Heart right ventricle (tissue), 2 donors: ENCODE results near the genes CCDC34, METTL15 and DNAJC24.

DNA sequence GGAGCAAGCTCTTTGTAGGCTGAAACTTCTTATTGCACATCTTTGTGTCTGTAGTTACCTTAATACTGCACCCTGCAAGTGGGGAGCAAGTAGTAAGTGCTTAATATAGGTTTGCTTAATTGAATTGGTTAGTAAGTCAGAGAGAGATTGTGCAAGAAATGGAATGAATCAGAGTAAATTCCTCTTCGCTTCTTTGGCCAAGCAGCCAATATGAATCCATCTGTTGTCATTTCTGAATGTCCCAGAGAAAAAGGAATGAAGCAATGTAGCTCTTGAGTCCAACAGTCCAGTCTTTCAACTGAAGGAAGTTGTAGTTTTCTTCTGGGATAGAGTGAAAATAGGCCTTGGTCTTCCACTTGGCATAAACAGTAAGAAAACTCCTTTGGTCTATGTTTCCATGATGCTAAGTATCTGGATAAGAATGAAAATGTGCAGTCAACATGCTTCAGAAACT lies 1.9 kb upstream of the FIBIN start:
- PRO-cap, 2 experiments = peak in 1 of 2 experiments; most common plus-strand start position 275 of the sequence (in 1); most common minus-strand start position 80 of the sequence (in 1)

DNA sequence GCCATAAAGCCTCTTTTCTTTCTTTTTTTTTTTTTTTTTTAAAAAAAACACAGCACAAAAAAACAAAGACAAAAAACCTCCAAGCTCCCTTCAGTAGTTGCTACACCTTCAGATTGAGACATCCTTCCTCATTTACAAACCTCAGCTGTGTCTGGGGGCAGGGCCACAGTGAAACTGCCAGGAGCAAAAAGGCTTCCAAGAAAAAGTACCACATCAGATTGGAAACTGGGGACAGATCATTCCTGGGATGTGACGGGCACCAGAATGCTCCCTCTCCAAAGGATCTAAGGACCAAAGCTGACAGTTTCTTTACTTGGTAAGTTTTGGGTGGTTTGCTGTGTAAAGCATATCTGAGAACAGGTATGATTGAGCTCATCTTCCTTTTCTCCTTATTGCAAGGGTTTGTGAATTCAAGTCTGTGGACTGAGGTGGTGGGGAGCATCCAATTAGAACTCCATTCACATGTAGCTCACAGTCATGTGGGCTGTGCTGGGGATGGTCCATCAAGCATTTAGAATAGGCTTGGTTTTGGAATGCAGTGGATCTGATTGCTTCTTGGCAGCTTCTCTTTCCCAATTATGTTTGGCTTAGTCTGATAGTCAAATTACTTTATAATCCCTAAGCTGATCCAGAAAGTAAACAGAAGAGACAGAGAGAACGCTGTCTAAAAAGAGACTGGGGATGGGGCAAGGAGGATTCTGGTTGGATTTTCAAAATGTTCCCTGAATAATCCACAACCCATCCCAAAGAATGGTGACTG lies 728 bp downstream of the BBOX1 start:
- PRO-cap, 2 experiments = no peak in any of the 2 experiments

GRCh38 chr11:27201783-27202459 lies 161.1 kb downstream of the CCDC34 start:
- PRO-cap, 2 experiments = no peak in any of the 2 experiments

- PRO-cap, 2 experiments = no peak in any of the 2 experiments
Observed at GRCh38 chr11:27341382-27341660, 21.7 kb downstream of the CCDC34 start.

DNA sequence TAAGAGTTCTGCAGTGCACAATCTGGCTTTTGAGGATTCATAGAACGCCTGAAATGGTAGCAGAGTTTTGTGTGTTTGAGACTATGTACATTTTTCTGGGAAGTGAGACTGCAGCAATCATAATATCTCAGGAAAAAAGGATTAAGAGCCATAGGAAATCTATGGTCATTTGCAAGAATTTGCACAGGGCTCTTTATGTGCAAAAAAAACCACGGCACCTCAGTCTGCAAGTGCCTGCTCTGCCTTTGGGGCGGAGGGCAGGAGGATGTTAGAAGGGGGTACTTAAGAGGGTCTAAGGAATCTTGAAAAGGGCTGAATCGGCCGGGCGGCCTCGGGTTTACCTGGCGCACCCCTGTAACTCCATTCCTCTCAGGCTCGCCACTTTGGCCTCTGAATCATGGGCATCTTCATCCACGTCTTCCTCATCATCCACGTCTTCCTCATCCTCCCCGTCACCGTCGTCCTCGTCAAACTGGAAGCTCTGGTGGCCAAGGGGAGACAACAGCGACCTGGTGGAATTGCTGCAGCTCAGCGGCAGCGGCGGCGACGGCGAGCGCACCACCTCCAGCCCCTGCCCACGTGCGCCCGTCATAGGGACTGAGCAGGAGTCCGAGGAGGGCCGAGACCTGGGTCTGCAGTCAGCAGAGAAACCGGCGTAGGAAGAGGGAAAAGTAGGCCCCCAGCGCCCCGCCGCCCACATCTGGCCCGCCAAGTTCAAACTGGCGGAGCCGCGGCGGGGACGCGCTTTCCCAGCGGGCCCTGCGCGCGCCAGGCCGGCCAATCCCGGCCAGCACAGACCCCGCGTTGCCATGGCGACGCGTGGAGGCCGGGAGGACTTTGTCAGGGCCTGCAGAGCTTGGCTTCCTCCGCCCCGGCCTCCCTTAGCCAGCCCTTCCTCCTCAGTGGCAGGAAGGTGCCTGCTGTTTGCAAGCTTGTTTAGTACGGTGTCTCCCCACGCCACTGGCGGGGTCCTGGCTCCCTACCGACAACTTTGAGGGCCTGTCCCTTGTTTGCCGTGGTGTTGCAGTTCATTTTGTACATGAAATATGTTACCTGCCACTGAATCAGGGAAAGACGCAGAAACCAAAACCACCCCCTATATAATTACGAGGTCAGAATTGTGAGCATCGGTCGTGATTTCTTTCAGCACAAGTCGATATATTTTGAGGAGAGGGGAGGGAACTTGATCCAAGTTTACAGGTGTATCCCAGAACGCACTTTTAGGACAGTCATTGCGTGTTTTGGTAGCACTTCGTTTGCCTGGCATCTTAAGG lies at the start of gene CCDC34:
Gene CCDC34 (minus strand): TSS at position 721 of the 1,274 bp plus-strand sequence.
- PRO-cap, 2 experiments = peak in 2 of 2 experiments; most common plus-strand start position 902 of the sequence (in 2); most common minus-strand start position 702 of the sequence (in 1)

DNA sequence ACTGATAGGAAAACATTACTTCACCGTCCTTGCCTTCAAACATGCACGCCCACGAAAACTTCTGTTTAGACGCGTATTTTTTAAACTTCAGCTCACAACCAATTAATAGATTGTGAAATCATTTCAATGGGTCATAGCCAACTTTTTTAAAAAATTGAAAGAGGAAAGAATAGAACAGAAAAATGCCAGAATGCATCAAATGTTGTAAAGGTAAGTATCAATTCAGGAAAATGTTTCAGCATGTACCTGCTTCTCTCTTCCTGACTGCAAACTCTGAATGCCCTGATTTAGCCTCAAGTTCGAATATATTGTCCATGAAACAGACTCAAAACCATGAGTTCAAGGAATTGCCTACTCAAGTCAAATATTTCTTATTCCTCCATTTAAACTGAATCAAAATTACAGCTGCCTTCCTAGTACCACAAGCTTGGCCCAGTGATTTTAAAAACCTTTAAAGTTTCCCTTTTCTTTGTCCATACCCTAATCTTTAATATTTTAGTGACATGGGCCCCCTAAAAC lies 50.2 kb downstream of the LGR4 start:
- PRO-cap, 2 experiments = no peak in any of the 2 experiments

DNA sequence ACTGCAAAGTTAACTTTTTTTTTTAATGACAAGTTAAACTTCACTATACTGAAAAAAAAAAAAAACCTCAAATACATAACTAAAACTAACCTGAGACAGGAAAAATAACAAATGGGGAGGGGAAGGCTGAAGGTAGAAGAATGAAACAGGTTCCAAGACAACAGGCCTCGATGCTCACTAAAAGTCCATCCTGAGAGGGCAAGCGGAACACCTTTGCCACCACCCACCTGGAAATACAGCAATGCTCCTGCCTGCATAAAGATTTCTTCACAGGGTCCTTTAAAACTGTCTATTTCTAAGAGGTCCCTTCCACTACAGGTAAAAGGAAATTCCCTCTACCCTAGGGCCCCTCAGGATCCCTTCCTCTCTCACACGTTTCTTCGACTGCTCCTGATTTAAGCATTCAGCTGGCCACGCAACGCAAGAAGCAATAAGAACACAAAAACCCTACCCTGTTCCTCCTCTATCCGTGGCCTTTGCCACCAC lies 1.9 kb downstream of the LGR4 start:
- PRO-cap, 2 experiments = no peak in any of the 2 experiments

DNA sequence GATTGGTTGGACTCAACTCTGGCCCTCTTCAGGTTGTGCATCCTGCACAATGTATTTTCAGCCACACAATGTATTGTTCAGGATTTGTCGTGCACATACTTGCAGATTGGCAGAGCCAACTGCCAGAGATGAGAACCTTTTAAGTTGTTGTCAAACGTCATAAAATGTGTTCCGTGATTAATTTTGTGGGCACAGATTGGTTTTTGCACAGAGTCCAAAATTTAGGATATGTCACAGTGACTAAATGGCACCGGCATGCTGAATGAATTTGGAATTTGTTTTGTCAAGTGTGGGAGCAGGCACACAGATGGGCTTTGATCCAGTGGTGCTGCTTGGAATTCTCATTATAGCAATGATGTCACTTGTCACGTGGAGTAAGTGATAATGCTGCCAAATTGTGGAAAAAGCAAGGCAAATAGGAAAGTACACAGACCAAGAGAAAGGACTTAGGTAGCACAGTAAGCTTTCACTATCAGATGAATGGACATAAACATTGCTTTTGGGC lies 7.9 kb upstream of the LIN7C start:
- PRO-cap, 2 experiments = no peak in any of the 2 experiments

DNA sequence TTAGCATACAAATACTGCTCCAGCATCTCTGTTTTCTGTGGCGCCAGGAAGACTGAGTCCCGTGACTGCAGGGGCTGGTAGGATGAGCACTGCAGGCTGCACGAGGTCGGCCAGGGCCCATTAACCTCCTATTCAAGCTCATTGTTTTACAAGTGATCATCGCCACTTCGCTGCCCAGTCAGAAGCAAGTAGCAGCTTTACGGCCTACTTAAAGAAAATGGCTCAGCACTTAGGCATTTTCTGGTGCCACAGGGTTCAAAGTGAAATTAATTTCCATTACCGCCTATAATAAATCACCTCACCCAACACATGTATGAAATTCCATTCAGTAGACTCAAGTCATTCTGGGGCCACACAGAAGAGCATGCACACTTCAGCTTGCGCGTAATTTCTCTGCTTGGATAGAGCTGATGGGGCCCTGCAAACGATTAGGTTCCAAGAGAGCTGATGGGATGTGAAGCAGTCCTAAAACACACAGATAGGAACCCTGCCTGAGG lies 173.8 kb downstream of the KIF18A start:
- PRO-cap, 2 experiments = no peak in any of the 2 experiments

DNA sequence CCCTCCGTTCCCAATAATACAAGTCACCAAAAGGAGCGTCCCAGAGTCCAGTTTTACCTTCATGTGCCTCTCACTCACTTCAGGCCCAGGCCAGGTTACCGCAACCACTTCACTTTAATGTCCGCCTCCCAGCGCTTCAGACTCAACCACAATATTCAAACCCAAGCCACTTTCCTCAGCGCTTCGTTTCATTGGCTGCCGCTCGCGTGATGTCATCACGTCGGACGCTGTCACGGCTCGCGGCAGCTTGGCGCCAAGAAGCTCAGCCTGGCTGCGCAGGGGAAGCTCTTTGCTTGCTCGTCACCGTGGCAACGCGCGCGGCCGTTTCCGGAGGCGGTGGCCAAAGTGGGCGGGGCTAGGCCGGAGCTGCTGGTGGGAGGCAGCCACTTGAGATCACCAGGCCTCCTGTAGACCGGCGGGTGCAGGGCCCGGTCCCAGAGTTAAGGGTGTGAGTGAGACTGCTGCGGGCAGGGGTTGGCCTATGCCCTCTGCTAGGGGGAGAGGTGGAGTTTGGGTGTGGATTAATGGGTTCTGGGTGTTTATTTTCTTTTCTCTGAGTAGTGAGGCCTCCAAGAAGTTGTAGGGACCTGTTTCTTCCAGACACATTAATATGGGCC lies at the start of gene METTL15:
Gene METTL15 (plus strand): TSS at position 382 of the 617 bp plus-strand sequence.
- PRO-cap, 2 experiments = peak in 2 of 2 experiments; most common plus-strand start position 256 of the sequence (in 1); most common minus-strand start position 119 of the sequence (in 1)

DNA sequence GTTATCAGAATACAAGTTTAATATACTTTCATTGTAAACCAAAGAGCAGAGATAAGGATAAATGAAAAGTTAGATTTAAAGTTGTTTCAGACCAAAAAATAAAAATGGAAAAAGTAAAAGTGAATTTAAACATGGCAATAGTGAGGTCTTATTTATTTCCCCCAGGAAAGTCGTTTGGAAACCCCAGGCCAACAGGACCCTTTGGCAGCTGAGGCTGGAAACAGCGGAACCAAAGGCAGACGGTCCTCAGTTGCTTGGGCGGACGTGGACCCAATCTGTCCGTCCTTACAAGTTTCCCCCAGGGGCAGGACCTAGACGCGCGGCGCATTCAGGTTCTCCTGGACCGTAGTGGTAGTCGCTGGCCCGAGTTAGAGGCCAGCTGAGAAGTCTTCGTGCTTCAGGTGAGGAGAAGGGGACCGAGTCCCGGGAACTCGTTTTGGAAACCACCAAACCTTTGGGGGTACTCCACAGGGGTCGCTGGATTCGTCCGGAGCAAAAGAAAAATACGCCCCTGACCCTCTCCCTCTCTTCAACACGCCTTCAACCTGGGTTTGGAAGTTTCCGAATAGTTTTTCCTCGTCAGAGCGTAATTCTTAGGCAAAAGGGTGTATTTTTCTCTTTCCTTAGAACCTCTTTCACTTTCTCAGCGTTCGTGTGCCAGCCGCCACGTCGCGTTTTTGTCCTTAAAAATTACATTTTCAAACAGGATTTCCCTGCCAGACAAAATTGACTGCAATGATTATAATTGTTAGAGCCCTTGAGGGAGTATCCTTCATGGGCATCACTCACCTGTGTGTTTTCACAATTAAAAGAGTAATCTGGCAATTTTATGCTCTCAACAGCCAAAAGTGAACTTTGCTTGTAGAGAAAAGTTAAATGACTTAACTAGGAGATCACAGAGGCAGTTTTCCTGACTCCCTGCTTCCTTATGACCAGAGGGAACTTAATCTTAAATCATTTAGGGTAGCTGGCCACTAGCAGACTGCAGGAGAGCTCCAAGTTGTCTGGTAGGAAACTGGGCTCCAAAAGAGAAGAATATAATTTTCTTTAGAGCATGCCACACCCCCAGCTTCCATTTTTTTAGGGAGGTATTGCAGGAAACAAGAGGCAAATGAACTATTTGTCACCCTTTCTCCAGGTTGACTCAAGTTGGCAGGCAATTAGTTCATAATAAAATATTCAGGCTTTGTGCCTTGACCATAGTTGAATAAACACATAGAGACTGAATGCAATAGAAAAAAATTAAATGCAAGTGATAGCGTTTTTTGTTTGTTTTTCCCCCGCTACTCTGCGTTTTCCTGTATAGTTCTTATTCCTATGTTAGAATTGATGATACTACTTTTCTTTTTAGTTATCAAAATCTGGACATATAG lies 2.3 kb downstream of the METTL15 start:
- PRO-cap, 2 experiments = peak in 2 of 2 experiments; most common plus-strand start position 290 of the sequence (in 2); most common minus-strand start position 203 of the sequence (in 1)

DNA sequence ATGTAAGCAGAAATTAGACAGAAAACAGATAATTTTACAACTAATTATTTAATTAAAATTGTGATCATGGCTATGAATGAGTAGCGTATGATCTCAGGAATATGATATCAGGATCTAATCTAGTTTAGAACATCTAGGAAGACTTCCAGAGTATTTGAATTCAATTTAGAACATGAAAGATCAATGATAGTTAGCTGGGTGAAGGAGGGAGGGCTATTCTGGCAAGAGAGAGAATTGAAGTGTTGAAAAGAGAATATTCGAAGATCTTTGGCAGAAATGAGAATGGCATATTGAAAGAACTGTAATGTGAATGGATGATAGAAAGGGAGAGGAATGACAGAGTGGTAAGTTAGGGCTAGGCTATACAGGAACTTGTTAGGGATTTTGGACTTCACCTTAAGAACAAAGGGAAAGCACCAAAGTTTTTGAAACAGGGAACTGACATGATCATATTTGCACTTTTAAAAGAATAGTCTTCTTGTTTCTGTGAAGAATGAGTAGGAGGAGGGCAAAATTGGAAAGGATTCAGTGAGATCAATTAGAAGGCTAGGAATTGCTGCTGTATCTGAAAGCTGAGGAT lies 119.2 kb downstream of the METTL15 start:
- PRO-cap, 2 experiments = no peak in any of the 2 experiments

DNA sequence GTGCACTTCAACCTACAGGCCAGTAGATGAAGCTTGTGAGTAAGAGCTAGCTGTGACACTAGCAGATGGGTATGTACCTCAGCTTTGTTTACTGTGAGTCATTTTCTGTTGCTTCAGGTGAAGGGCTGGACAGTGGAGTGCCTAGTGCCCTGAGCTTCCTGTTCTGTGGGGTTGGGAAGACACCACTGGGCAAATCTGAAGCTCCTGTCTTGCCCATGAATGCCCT lies 755.8 kb downstream of the KCNA4 start:
- PRO-cap, 2 experiments = no peak in any of the 2 experiments

DNA sequence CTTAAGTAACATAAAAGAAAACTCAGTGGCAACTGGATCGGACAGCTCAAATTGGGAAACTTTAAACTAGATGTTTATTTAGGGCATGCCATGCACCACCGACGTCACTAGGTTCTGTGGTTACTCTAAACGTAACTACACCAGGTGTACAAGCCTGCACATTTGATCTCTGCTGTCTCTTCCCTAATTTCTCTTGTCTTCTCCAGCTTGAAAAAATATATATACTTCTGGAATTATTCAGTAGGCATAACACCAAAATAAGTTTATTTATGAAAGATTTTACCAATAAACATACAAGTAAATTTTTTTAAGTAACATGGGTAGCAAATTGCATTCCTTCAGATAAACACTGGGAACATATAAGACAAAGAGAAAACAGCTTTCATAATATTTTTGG lies 378.1 kb downstream of the DCDC1 start:
- PRO-cap, 2 experiments = no peak in any of the 2 experiments

- PRO-cap, 2 experiments = peak in 2 of 2 experiments; most common plus-strand start chr11:31369847 (in 1); most common minus-strand start chr11:31369624 (in 1)
Observed at GRCh38 chr11:31369474-31370417, at the start of gene DNAJC24. TSS of gene DNAJC24 (plus strand) at chr11:31369860.

DNA sequence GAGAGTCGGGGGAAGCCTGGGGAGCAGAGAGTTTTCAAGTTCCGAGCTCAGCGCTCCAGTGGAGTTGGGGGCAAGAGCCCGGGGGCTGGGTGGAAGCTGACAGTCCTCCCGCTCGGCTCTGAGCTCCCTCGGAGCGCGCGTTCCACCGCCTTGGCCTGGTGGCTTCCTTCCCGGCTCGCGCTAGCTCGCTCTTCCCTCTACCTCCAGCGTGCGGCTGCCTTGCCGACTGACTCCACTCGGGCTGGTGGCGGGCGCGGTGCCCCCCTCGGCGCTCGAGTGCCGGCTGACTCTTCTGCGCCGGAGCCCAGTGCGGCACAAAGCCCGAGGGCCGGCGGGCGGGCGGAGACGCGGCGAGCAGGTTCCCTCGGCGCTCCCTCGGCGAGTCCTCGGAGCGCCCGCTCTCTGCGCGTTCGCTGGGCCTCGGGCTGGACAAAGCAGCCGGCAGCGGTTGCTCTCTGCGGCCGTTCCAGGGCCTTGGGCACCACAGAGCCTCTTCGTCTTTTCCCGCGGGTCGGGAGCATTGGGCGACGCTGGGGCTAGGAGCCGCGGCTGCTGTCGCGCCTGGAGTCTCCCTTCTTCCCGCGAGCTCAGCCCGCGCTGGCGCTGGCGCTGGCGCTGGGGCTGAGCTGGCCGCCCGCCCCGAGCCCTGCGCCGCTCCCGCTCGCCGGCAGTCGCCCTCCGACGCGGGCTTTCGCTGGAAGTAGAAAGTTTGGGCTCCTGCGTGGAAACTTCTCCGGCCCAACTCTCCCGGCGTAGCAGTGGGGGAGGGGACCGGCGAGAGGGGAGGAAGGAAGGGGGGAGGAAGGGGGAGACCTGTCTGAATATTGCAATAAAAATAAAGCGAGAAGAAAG lies 932 bp downstream of the PAX6 start:
- PRO-cap, 2 experiments = no peak in any of the 2 experiments

- PRO-cap, 2 experiments = no peak in any of the 2 experiments
Observed at GRCh38 chr11:31813863-31814575, 2.9 kb upstream of the PAX6 start.

DNA sequence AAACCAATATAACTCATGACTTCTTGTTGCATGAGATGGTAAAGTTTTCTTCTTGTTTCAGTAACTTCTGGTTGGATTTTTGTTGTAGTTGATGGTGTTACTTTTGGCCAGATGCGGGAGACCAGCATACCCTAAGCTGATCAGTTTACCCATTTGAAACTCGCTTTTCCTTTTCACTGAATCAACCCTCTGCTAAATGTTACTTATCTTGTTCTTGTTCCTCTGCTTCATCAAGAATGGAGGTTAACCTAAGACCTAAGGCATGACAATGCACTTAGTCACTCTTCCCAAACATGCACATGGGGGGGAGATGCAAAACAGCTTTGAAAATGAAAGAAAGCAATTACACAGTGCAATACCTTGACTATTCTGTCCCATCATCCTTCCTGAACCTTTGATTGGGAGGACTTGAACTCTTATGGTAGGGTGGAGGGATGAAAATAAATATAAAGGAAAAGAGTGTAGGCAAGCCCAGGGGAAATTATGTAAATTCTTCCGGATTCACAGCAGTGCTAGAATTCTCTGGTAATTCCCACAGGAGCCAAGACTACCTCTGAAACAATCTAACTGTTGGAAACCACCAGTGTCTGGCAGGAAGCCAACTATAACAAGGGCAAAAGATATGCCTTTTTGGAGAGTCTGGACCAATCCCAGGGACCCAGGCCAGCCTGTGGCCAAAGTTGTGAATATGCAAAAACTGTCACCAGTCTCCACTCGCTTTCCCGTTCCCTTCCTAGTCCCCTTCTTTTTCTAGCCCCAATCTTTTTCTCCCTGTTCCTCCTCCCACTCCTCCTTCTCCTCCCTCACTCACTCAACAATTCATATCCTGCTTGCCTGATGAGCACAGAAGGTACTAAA lies 2.7 kb upstream of the RCN1 start:
- PRO-cap, 2 experiments = peak in 1 of 2 experiments; most common plus-strand start position 647 of the sequence (in 1); most common minus-strand start position 238 of the sequence (in 1)

- PRO-cap, 2 experiments = no peak in any of the 2 experiments
Observed at GRCh38 chr11:32102951-32103621, 12.2 kb downstream of the RCN1 start.

- PRO-cap, 2 experiments = no peak in any of the 2 experiments
Observed at GRCh38 chr11:32312737-32313394, 122.5 kb downstream of the WT1 start.